OCI-LY7 (cell line): ENCODE data around the gene CCL7.

DNA sequence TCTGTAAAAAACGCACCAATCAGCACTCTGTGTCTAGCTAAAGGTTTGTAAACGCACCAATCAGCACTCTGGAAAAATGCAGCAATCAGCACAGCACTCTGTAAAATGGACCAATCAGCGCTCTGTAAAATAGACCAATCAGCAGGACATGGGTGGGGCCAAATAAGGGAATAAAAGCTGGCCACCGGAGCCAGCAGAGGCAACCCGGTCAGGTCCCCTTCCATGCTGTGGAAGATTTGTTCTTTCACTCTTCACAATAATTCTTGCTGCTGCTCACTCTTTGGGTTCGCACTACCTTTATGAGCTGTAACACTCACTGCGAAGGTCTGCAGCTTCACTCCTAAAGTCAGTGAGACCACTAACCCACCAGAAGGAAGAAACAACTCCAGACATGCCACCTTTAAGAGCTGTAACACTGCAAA is 96.8 kb downstream of the COPRS start:
- PRO-cap: no peak
- RAMPAGE, long total RNA: no peak

- PRO-cap: no peak
- RAMPAGE, long total RNA: no peak
These were observed 690 bp upstream of the RHOT1 start for GRCh38 chr17:32141657-32141967.

GRCh38 chr17:32303656-32304170 is 38.1 kb downstream of the RHBDL3 start:
- PRO-cap: no peak
- RAMPAGE, long total RNA: no peak

- PRO-cap: no peak
- RAMPAGE, long total RNA: no peak
These were observed 34.5 kb downstream of the ZNF207 start for GRCh38 chr17:32384290-32385038.

DNA sequence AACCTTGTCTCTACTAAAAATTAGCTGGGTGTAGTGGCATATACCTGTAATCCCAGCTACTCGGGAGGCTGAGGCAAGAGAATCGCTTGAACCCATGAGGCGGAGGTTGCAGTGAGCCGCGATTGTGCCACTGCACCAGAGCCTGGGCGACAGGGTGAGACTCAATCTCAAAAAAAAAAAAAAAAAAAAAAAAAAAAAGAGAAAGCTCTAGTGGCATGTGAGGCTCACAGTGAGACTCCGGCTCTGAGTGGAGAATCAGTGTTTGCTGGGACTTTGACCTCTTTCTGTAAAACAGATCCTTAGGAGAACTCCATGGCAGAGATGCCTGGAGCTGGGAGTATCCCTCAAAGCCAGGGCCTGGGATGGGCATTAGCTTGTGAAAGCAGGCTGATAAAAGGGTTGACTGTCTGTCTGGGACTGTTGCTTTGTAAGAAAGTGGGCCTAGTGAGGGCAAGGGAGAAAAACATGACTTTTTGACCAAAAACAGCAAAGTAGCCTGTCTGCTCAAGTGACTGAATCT is 46.4 kb downstream of the ZNF207 start:
- PRO-cap: no peak
- RAMPAGE, long total RNA: no peak

DNA sequence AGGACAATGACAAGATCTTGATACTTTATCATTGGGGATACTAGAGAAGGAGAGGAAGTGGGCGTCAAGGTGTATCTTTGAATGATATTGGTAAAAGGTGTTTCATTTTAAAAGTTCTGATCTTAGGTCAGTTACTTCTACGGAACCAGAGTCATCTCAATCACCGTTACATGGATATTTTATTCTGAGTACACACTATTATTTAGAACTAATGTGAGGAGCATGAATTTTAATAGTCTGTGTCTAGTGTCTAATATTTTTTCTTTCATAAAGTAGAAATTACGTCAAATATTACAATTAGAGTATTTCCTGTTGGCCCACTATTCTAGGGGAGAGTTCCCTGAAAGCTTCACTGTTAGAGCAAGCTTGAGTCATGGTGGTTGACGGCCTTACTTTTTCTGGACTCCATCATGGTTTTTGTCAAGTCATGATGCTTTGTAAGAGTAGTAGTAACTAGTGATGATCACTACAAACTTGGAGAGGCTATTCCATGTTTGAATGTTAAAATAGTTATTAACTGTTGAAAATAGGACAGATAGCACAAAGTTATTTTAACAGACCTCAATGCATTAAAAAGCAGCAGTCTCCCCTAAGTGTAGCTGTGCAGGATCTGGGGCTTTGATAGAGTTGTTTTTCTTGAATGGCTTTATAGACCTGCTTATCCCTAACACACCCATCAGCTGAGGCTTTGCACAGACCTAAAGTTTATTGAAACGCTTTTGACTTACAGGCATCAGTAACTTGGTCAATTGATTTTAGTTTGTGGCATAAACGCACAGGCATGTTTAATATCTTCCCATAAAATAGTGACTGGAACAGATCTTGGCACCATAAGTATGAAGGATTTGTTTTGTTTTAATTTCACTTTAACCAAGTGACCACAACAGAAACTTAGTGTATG is 1.7 kb downstream of the PSMD11 start:
- PRO-cap: no peak
- RAMPAGE, long total RNA: no peak

DNA sequence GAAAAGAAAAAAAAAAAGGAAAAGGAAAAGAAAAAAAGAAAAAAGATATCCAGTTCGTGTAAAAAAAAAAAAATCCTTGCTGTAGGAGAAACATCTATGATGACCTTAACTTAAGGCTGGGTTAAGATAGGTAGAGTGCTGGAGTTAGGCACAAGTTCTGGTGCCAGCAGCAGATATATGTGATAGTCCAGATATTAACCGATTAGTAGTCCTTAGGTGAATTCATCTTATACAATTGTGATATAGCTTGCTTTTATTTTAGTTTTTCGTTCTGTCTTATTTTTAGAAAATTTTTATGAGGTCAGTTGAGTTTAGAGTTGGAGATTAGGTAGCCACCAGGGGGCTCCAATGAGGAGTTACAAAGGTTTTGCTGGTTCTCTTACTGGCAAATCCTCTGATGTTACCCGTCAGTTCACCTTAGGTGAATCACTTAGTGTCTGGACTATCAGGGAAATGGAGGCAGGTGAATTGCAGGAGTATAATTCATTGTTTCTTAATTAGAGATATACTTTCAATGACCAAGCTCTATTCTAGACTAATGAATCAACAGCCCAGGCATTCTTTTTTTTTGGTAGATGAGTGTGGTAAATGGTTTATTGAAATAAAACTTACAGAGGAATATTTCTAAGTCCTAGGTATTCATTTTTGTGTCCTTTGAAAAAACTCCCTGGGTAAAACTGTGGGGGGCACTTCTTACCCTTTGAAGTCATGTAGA is 17.4 kb downstream of the PSMD11 start:
- PRO-cap: no peak
- RAMPAGE, long total RNA: no peak

GRCh38 chr17:32480719-32481485 is 5.9 kb upstream of the CDK5R1 start:
- PRO-cap: no peak
- RAMPAGE, long total RNA: no peak

DNA sequence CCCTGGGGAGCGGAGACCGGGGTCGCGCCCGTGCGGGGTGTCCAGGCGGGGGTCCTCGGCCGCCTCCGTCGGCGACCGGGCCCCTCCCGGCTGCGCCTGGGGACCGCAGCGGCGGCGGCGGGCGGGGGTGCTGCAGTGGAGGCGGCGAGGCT is 275 bp downstream of the CDK5R1 start:
- PRO-cap: no peak
- RAMPAGE, long total RNA: no peak

DNA sequence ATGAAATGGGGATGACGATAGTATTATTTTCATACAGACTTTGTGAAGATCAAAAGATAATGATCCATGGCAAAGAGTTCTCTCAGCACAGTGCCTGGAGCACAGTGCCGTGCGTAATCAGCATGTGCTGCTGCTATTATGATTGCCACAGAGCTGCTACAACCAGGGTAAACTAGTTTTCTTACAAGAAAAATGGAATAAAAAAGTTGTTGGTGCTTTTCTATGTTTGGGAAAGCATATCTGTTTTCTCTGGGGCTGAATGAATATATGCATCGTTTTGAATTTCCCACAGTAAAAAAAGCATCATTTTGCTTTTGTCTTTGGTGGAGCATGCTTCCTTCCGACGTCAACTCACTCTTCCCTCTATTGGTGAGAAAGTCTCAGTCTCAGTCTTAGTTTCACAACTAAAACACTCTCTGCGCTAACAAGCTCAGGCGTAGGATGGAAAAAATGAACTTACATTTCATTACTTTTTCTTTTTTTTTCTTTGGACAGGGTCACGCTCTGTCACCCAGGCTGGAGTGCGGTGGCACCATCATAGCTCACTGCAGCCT is 37.2 kb downstream of the CDK5R1 start:
- PRO-cap: no peak
- RAMPAGE, long total RNA: no peak

- PRO-cap: no peak
- RAMPAGE, long total RNA: no peak
These were observed 82.6 kb downstream of the CDK5R1 start for GRCh38 chr17:32569225-32569968.

GRCh38 chr17:32627204-32627599 is 140.4 kb downstream of the CDK5R1 start:
- PRO-cap: no peak
- RAMPAGE, long total RNA: no peak

DNA sequence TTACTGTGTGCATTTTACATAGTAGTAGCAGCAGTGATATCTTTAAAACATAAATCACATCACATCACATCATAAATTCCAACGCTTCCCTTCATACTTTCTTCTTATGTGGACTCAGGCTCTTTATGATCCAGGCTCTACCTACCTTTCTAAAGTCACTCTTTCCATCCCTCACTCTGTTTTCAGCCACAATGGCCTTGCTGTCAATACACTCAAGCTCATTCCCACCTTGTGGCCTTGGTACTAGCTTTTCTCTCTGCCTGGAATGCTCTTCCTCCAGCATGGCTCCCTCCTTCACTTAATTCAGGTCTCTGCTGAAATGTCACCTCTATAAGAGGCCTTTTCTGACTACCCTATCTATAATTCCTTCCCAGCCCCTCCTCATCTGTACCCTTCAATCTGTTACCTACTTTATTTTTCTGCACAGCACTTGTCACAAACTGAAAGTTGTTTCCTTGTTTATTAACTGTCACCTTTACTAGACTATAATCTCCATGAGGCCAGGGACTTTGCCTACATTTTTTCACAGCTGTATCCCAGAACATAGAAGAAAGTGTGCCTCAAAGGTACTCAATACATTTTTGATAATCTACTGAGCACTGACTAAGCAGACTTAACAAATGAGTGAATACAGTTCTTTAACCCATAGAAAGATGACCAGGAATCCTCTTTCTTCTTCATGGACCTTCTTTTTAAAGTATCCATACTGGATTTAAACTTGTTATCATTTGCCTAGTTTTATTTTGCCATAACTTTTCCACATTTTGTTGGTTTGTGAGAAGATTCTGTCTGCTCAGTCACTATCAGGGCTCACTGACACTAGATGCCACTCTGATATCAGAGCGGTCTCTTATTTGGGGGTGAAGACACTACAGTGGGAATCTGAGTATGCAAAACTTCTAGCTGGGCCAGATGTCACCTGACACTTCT is 132.7 kb downstream of the MYO1D start:
- PRO-cap: no peak
- RAMPAGE, long total RNA: no peak

DNA sequence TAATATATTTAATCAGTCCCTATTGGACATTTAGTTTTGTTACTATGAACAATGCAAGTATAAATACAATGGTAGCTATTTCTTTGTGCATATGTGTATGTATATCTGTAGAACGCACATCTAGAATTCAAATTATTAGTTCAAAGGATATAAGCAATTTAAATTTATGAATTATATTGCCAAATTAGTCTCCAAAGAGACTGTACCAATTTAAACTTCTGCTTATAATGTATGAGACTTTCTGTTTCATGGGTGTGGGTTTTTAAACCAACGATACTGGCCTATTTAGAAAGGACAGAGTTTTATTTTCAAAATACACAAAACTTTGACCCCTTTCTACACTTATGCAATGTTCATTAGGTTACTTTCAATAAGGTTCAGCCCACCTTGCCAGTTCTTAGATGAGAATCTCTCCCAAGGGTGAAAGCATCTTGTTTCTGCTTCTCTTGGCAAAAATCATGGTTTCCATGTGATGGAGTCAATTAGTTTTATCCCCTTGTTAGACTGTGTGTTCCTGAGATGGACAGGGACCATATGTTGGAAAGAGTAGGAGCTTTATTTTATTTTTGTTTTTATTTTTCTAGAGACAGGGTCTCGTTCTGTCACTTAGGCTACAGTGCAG is 84.7 kb downstream of the MYO1D start:
- PRO-cap: no peak
- RAMPAGE, long total RNA: no peak

DNA sequence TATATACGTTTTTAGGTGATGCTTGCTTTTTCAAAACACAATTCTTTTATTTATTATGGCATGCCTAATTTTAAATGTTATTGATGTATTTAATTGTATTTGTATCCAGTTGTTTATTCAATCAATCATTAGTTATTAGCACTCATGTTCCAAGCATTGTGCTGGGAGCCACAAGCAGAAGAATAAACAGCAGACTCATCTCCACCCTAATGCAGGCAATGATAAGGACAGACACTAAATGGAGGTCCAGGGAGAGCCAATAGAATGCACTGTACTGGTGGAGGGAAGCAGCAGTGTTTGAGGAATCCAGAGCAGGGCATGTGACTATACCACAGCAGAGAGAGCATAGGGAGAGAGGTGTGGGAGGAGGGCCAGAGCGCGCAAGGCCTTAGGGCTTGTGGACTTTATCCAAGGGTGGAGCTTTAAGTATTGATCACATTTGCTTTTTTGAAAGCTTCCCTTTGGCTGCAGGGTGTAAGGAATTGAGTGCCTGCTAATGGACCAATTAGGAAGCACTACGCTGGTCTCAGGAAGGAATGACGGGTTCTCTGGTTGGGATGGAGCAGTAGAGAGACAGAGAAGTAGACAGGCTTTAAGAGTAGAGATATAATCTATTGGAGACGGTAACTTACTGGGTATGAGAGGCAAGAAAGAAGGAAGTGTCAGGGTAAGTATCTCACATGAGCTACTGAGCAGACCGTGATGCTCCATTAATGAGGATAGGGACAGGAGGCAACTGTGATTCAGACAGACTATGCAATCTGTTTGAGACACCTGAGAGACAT is 82.3 kb downstream of the MYO1D start:
- PRO-cap: no peak
- RAMPAGE, long total RNA: no peak

DNA sequence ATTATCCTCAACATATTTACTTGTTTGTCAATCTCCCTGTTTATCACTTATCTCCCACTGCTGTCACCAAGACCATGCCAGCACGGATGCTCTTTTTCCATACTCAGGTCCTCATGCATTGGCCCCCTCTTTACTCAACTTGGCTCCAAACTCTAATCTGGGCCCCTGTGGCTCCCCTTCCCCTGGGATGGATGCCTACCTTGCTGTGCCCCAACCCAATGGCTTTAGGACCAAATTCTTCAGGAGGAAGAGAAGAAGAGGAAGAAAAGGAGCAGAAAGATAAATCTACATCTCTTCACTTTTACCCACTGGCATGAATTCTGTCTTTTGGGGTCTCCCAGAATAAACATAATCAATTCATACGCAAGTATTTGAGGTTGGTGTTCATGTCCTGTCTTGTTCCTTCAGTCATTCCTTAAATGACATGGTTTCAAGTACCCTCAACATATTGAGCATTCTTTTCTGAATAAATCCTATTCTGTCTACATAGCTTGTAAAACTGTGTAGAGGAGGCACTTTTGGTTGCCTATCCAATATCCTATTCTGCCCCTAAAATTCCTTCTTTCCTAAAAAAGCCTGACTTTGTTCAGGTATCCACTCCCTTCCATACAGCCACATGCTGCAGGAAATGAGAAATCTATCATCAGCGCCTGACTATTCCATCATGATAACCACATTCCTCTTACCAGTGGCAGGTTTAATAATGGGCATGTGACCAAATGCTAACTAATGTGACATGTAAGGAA is 17.5 kb downstream of the MYO1D start:
- PRO-cap: no peak
- RAMPAGE, long total RNA: no peak

DNA sequence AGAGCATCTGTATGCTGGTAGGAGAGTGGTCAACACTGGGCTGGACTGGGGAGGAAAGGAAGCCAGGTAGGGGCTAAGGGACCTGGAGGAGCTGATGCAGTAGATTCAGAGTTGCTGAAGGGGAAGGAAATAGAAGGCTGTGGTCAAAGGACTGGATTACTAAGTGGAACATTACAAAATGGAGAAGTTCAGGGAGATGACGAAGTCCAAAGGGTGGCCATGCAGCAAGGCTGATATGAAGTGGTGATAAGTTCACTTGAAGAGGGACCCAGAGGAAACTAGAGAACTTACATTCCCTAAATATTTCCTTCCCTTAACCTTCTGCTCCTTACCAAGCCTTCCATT is 8.6 kb upstream of the CCL2 start:
- PRO-cap: no peak
- RAMPAGE, long total RNA: no peak

DNA sequence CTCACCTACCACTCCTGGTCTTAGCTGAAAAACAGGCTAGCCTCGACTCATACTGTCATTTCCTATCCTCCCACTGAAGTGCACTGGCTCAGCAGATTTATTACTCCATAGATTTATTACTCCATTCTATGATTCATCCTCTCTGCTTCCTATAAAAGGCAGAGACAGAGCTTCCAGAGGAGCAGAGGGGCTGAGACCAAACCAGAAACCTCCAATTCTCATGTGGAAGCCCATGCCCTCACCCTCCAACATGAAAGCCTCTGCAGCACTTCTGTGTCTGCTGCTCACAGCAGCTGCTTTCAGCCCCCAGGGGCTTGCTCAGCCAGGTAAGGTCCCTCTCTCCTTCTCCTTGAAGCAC is at the start of gene CCL7:
Gene CCL7, plus strand, starts transcription at position 181 of the 358 bp plus-strand sequence.
- PRO-cap: no peak
- RAMPAGE, long total RNA: no peak

DNA sequence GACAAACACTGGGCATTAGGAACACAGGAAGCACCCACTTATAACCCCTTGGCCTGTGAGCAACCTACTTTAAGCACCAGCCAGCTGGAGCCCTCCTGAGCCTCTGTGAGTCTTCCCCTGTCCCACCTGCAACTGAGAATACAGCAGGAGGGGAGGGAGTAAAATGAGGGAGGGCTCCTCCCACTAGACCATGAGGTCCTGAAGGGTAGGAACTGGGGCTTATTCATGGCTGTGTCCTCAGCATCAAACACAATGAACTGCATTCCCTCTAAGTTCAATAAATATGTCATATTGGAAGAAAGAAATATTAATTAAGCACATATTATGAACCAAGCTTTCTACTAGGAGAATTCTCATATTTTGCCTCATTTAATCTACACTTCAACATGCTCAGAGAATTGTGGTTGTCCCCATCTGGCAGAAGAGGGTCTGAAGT is 142.6 kb downstream of the TMEM132E start:
- PRO-cap: no peak
- RAMPAGE, long total RNA: no peak

DNA sequence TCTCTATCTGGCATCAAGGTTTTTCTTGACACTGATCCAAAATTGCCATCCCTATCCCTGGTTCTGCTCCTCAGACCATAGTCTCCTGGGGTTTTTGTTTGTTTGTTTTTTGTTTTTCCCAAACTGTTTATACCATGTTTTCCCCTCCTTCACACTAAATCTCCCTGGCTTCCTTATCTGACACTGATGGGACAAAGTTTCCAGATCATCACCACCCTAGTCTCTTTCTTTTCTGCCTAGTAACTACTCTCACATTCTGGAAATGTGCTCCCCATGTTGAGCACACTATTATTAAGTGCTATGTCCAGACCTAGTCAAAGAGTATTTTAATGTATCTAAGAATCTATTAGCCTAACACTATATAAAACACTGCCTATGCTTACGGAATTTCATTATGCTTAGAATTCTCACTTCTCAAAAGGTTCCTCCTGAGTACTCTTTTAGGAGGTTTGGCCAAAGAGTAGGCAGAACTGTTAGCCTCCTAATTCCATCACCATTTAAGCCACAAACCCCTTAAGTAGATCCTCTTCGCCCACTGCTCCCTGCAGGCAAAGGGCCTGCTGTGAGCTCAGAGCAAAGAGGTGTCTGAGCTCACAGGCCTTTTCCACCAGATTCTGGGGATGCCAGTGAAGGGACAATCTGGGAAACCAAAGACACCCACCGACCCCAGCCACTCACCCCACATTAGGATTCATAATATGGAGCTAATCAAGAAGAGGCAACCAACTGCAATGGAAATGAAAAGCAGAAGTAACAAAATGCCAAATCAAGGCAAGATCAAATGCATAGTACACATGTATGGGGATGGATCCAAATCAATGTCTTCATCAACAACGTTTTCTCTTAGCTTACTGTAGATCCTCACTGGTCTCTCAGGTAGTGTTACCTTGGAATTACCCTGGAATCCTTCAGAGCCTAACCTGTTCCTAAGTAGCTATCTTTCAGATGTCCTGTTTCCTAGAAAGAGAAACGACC is 37.9 kb downstream of the LIG3 start:
- PRO-cap: no peak
- RAMPAGE, long total RNA: no peak